Measurements from ENCODE around the genes ARHGEF16 and TP73.

GRCh38 chr1:3185963-3186964 is 117.3 kb downstream of the PRDM16 start:
- CAGE, long polyA plus RNA: no peak
- RRBS: 57% methylated on average over 13 of the region's 61 CpGs

DNA sequence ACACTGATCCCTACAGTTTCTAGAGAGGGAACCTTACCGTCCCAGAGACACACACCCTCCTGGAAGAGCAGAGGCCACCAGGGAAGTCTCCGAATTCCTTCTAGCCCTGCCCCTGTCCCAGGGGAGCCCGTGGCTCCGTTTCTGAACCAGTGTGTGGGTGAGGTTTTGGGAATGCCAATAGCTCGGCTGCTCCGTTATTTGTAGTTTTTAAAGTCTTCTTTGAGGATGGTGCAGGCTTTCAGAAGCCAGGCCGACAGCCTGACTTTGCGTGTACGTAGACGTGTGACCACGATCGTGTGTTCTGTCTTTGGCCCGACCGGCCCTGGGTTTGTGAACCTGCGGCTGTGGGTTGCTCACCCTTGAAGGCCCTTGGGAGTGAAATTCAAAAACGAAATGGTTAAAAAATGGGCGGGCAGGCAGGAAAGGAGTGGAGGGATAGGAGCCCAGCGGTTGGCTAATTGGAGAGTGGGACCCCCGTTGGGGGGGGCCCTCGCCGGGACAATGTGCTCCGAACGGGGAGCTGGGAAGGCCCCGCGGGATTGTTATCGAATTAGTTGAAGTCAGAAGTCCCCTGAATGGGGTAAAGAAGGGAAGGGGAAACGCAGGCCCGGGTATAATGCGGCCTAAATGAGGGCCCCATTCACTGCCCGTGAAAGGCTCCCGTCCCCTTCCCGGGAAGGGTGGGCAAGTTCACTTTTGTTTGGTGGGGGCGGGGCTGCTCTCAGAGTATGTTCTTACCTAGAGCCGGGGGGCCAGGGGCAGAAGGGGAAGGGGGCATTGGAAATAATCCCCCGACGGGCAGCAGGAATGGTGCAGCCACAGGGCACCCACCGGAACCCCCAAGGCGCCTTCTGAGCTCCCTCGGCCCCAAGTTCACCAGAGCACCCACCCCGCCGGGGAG is 135.7 kb downstream of the PRDM16 start:
- CAGE, long polyA plus RNA: no peak
- RRBS: 38% methylated on average over 15 of the region's 41 CpGs

DNA sequence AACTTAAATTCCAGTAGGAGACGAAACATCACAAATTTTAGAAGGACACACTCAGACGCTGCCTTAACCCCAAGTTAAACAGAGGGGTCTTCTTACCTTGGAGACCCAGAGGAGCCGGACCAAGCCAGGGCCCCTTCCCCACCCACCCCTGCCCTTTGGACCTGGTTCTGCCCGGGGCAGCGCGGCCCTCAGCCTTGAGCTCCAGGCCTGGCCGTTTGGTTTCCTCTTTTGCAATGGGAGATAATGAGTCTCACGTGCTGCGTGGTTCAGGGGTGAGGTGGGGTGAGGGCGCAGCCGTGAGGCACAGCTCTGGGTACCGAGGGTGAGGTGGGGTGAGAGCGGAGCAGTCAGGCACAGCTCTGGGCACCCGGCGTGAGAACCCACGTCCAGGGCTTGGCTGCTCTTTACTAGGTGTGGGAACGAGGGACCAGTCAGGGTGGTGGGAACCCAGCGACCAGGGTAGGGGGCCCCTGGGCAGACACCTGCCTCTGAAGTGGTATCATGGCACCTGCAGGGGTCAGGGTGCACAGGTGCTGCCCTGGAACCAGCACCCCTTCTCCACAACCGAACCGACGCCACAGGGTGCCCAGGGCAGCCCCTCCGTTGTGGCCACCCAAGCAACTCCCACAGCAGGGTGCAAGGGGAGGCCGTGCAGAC is 182.2 kb downstream of the PRDM16 start:
- CAGE, long polyA plus RNA: no peak
- RRBS: 61% methylated on average over 2 of the region's 23 CpGs

GRCh38 chr1:3275391-3276107 is 178.9 kb upstream of the ARHGEF16 start:
- CAGE, long polyA plus RNA: no peak
- RRBS: 88% methylated on average over 4 of the region's 30 CpGs

GRCh38 chr1:3333722-3334366 is 120.6 kb upstream of the ARHGEF16 start:
- CAGE, long polyA plus RNA: no peak
- RRBS: no CpG with 5 or more reads among the region's 14 CpGs

DNA sequence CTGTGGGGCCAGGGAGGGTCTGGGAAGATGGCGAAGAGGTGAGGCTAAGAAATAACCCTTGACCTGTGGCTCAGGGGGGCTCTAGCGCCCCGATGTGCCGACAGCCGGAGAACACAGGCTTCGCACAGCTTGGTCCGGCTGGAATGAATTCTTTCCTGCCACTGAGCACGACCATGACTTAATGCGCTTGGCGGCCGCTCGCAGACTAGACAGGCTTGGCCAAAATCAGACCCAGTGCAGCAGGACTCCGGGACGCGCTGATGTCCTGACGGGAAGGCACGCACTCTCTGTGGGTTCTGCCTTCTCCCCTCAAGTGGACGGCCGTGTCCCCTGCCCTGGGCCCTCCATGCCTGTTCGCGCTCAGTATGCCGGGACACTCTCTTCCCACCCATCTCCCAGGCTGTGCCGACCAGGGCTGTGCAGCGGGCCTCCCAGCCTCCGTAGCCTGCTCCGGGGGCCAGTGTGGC is 88.4 kb upstream of the ARHGEF16 start:
- CAGE, long polyA plus RNA: no peak
- RRBS: 22% methylated on average over 13 of the region's 26 CpGs

- CAGE, long polyA plus RNA: no peak
- RRBS: 4% methylated on average over 63 of the region's 114 CpGs
Observed at GRCh38 chr1:3454172-3455422, at the start of gene ARHGEF16. Gene ARHGEF16 (plus strand): TSS chr1:3454665.

- CAGE, long polyA plus RNA: no peak
- RRBS: no CpG with 5 or more reads among the region's 27 CpGs
Observed at GRCh38 chr1:3465105-3465897, 10.8 kb downstream of the ARHGEF16 start.

GRCh38 chr1:3640270-3640725 is 9.6 kb downstream of the WRAP73 start:
- CAGE, long polyA plus RNA: no peak
- RRBS: no CpG with 5 or more reads among the region's 26 CpGs

DNA sequence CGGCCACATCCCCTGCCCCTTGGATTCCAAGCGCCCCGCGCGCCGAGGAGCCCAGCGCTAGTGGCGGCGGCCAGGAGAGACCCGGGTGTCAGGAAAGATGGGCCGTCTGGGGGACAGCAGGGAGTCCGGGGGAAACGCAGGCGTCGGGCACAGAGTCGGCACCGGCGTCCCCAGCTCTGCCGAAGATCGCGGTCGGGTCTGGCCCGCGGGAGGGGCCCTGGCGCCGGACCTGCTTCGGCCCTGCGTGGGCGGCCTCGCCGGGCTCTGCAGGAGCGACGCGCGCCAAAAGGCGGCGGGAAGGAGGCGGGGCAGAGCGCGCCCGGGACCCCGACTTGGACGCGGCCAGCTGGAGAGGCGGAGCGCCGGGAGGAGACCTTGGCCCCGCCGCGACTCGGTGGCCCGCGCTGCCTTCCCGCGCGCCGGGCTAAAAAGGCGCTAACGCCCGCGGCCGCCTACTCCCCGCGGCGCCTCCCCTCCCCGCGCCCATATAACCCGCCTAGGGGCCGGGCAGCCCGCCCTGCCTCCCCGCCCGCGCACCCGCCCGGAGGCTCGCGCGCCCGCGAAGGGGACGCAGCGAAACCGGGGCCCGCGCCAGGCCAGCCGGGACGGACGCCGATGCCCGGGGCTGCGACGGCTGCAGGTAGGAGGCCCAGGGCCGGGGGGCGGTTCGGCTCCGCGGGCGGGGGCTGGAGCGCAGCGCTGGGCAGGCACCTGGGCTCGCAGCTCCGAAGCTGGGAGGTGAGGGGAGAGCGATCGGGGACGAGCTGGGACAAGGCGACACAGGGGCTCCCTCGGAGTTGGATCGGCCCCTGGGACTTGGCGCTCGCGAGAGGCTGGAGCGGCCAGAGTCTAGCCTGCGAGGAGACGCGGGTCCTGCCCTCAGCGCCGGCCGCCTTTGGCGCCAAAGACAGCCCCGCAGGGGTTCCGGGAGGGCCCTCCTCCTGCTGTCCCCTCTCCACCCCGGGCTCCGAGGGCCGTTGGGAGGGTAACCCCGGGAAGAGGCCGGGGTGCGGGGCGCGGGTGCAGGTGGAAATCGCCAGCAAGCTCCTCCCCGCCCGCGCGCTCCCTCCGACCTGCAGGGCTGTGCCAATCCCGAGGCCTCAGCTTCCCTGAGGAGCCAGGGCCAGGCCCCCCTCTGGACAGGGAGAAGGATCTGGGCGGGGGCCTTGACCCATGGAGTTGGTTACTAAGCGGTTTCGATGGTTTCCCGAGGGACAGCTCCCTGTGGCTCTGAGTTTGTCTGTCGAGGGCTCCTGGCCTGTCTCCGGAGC is at the start of gene TP73:
TSS of gene TP73 (plus strand) at position 515 of the 1,271 bp plus-strand sequence.
- CAGE, long polyA plus RNA: no peak
- RRBS: 3% methylated on average over 67 of the region's 142 CpGs

DNA sequence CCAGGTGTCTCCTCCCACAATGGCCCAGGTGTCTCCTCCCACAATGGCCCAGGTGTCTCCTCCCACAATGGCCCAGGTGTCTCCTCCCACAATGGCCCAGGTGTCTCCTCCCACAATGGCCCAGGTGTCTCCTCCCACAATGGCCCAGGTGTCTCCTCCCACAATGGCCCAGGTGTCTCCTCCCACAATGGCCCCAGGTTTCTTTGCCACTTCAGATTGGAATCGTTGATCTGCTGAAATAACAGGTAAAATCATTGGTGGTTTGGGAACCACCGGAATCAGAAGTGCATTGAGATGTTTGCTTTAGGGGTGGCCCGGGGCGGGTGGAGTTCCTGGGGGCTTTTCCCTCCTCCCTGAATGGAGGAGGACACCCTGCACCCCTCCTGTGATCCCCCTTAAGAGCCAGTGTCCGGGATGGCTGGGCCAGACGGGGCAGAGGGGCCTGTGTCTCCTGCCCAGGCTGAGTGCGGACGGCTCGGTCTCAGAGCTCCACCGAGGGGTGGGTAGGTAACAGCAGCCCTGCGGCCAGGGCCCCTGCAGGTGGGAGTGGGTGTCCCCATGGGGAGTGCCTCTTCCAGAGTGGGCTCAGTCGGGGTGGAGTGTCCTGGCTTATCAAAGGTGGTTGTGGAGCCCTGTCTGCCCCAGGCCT is 23.0 kb downstream of the TP73 start:
- CAGE, long polyA plus RNA: no peak
- RRBS: 43% methylated on average over 3 of the region's 12 CpGs

DNA sequence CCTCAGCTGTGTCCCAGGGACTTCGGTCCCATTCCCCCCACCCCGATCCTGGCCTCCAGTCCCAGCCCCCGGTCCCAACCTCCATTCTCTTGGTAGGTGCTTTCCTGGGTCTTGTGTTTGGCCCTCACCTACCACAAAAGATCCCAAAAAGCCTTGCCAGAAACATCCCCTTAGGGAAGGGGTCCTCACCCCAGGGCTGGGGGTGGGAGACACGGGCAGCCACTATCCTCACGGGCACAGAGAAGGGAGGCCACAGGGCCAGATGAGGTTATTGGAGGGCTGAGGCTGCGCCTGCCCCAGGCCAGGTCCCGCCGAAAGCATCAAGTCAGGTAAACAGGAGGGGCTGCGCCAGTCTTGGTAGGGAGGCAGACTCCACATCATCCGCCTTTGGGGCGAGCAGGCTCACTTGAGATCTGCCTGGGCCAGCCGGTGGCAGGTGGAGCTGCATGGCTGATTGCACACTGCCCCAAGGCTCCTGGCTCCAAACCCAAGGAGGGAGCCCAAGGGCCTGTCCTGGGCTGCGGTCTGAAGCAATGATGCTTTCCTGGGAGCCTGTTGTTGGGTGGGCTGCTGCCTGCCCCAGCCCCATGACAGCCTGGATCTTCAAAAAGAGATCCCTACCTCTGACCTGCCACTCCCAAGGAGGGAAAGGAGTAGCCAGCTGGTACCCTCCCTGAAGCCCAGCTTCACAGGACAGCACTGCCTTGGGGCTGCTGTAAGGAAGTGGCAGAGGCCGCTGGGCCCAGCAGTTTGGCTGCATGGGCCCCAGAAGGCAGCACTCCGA is 4.5 kb downstream of the SMIM1 start:
- CAGE, long polyA plus RNA: no peak
- RRBS: 93% methylated on average over 2 of the region's 15 CpGs

DNA sequence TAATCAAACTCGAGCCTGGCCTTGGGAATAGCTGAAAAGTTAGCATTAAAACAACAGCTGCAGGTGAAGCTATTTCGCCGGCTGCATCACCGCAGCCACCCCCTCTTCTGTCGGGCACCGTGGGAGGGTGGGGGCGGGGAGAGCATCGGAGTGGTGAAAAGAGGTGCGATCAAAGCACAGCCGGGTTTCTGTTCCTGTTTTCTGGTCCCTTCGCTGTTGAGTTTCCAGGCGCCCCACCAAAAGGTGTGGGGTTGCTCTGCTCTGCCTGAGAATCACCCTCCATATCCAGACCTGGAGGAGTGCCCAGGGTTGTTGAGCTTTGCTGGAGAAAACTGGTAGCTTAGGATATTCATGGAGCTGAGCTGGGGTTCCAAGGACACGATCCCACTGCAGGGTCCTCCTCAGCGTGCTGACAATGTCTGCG is 127.5 kb upstream of the C1orf174 start:
- CAGE, long polyA plus RNA: no peak
- RRBS: 10% methylated on average over 6 of the region's 15 CpGs

DNA sequence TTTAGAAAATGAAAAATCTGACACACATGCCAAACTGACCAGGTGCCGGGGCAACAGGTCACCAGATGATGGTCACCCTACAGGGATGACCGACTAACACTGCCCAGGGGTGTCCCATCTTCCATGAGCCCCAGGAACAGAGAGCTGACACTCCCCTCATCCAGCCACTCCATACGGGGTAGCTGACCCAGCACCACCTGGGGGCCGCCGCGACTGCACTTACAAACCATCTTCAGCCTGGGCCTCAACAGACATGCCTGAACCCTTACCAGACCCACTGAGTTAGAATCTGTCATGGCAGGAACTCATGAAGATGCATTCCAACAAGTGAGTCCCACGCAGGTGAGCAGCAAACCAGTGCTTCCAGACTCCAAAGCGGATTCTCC is 31.6 kb upstream of the AJAP1 start:
- CAGE, long polyA plus RNA: no peak
- RRBS: no CpG with 5 or more reads among the region's 8 CpGs

GRCh38 chr1:5713111-5713936 is 278.9 kb downstream of the NPHP4 start:
- CAGE, long polyA plus RNA: no peak
- RRBS: 68% methylated on average over 4 of the region's 36 CpGs

DNA sequence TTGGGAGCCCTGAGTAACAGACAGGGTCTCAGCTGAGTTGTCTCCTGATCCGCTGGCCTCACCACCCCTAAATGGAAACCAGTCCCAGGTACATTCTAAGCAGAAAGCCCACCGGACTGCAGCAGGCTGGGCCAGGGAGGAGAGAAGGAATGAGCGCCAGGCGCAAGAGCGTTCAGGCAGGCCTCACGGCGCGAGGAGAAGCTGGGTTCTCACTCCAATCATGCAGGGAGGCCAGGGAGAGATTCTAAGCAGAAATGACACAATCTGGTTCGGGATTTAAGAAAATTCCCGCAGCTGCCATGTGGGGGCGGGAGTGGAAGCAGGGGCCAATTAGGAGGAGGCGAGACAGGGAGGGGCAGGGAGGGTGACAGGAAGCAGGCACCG is 12.0 kb downstream of the NPHP4 start:
- CAGE, long polyA plus RNA: no peak
- RRBS: no CpG with 5 or more reads among the region's 13 CpGs

- CAGE, long polyA plus RNA: no peak
- RRBS: no CpG with 5 or more reads among the region's 17 CpGs
Observed at GRCh38 chr1:5980637-5981422, 11.4 kb downstream of the NPHP4 start.

- CAGE, long polyA plus RNA: no peak
- RRBS: 3% methylated on average over 28 of the region's 61 CpGs
Observed at GRCh38 chr1:5991570-5992103, 588 bp downstream of the NPHP4 start.

GRCh38 chr1:6001774-6002423 is 9.7 kb upstream of the NPHP4 start:
- CAGE, long polyA plus RNA: no peak
- RRBS: no CpG with 5 or more reads among the region's 11 CpGs

GRCh38 chr1:6058585-6059055 is 12.9 kb downstream of the KCNAB2 start:
- CAGE, long polyA plus RNA: no peak
- RRBS: no CpG with 5 or more reads among the region's 15 CpGs